Measurements from ENCODE around the gene ZNF80.

DNA sequence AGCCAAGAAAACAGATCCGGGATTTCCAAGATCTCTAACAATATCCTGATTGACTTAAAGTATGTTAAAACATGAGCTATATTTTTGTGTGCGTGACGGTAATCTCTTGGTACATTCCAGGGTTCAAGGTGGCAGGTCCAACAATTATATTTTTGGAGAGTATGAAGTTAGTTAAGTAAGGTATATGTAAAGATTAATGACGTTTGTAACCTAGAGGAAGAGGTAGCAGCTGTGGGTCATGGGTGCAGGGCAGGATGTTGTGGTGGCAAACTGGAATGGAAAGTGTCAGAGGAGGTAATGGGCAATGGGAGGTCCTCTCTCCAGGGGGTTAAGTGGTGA is 931 bp upstream of the CD200R1L start:
- RRBS, 2 experiments = no CpG with 5 or more reads among the region's 4 CpGs

DNA sequence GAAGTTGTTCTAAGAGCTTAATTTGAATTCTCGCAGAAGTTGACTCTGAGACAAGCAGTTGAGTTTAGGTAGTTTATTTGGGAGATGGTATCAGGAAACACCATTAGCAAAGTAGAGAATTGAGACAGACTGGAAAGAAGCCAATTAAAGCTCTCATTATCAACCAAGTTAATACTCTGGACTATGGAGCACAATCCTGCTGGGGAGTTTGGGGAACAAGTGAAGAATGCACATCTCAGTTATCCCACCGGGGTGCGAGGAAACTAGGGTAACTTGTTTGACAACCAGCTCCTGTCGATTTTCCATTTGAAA is 25.9 kb upstream of the GRAMD1C start:
- RRBS, 2 experiments = no CpG with 5 or more reads among the region's 4 CpGs

- RRBS, 2 experiments = no CpG with 5 or more reads among the region's 2 CpGs
Observed at GRCh38 chr3:114011127-114011437, 45.2 kb downstream of the CCDC191 start.

DNA sequence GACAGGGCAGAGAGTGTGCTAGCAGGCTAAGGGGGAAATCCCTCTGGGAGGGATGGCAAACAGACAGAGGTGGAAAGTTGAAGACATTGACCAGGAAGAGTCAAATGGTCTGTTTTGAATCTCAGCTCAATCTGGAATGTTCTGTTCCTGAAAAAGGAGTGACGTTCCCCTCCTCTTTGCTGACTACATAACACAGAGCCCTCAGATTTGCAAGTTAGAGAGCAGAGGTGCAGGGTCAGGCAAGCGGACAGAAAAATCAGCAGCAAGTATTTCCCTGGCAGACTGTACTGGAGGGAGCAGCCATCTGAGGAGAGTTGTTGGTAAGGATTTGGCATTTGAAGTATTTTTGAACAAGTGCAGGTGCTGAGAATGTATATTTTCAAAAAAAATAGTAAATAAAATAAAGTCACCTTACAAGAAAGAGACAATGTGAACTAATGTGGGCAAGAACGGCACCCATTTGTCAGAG is 17.7 kb downstream of the ZNF80 start:
- RRBS, 2 experiments = no CpG with 5 or more reads among the region's 3 CpGs

- RRBS, 2 experiments = no CpG with 5 or more reads among the region's 3 CpGs
Observed at GRCh38 chr3:114231638-114232036, 5.7 kb downstream of the ZNF80 start.

DNA sequence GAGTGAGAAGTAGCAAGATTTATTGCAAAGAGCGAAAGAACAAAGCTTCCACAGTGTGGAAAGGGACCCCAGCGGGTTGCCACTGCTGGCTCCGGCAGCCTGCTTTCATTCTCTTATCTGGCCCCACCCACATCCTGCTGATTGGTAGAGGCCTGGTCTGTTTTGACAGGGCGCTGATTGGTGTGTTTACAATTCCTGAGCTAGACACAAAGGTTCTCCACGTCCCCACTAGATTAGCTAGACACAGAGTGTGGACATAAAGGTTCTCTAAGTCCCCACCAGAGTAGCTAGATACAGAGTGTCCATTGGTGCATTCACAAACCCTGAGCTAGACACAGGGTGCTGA is at the start of gene ZNF80:
Gene ZNF80, minus strand, starts transcription at position 96 of the 346 bp plus-strand sequence.
- RRBS, 2 experiments = no CpG with 5 or more reads among the region's 5 CpGs

- RRBS, 2 experiments = no CpG with 5 or more reads among the region's 3 CpGs
Observed at GRCh38 chr3:114332086-114332723, 38.4 kb downstream of the TIGIT start.

- RRBS, 2 experiments = no CpG with 5 or more reads among the region's 48 CpGs
Observed at GRCh38 chr3:114351384-114352072, 57.7 kb downstream of the TIGIT start.

- RRBS, 2 experiments = no CpG with 5 or more reads among the region's 10 CpGs
Observed at GRCh38 chr3:114481106-114481974, 187.5 kb downstream of the TIGIT start.

- RRBS, 2 experiments = no CpG with 5 or more reads among the region's 3 CpGs
Observed at GRCh38 chr3:114611992-114612441, 318.2 kb downstream of the TIGIT start.

DNA sequence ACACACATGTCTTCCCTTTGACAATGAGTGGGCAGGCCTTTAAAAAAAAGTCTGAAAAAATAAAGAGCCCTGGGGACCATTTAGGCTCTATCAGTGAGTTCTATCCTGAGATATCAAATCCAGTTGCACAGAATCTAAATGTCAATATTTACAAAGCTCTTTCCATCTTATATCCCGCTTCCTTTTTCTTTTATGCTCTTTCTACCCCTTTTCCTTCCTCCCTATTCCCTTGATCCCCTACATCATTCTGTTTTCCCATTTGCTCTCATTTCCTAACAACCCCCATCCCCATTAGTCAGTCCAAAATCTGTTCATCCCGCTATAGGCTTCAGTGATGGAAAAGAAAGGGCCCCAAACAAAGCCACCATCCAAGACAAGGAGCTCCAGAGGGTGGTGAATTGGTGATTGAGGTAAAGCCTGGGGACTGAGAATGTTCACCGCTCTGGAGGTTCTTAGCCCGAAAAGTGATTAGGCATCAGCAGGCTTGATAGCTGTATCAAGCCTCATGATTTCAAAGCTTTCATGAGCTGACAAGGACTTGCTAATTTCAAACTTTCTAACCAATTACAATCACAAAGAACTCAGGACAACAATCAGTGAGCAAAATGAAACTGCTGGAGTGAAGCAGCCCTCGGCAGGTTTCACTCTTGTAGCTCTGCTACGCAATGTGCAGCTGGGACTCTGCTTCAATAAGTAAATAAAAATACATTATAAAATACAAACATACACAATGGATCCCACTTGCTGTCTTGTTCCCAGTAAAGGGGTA is 391.2 kb downstream of the TIGIT start:
- RRBS, 2 experiments = no CpG with 5 or more reads among the region's 6 CpGs

GRCh38 chr3:114721291-114721636 is 425.8 kb downstream of the ZBTB20 start:
- RRBS, 2 experiments = no CpG with 5 or more reads among the region's 3 CpGs

GRCh38 chr3:115254783-115255328 is 107.8 kb upstream of the ZBTB20 start:
- RRBS, 2 experiments = no CpG with 5 or more reads among the region's 13 CpGs

DNA sequence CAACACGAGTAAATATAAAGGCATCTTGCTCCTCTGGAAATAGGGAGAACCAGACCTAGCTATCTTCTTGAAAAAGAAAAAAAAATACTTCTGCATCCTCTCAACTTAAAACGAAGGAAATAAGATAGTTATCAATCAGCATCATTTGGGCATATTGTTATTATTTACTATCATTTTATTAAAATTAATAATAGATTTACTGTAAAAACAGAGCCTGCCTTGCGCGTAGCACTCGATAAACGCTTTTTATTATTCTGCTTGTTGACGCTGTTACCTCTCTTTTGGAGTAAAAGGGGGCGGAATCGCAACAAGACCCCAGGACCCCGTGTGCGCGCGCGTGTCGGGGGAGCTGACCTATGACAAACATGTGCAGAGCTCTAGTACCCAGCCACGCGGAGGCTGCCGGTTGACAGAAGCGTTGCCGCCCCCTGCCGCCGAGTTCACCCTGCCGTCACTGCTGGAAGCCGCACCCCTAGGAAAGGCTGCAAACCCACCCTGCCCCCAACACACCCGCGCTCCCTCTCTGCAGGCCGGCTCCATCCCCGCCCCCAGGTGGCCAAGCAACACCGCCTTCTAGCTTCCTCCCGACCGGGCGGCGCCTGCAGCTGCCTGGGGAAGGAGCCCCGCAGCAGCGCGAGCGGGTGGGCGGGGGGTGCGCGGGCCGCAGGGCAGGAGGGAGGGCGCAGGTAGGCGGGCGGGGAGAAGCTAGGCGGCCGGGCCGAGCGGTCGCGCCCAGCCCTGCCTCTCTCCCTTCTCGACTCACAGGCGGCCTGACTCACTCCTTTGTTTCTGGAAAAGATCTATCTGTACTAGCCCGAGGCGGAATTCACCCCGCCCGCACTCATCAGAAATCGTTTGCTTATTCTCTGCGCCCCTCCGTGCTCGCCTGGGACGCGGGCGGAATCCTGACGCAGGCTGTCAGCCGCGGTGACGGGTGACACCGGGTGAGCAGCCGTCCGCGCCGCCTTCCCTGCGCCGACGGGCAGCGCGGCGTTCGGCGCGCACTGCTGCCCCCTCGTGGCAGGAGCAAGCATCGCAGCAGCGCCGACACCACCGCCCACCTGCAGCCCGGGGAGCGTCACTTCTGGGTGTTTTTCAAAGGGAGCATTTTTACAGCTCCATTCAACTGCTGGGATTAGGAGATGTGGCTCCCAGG is 160.7 kb downstream of the GAP43 start:
- RRBS, 2 experiments = 2 to 7% methylated on average over 5 to 24 of the region's 88 CpGs

DNA sequence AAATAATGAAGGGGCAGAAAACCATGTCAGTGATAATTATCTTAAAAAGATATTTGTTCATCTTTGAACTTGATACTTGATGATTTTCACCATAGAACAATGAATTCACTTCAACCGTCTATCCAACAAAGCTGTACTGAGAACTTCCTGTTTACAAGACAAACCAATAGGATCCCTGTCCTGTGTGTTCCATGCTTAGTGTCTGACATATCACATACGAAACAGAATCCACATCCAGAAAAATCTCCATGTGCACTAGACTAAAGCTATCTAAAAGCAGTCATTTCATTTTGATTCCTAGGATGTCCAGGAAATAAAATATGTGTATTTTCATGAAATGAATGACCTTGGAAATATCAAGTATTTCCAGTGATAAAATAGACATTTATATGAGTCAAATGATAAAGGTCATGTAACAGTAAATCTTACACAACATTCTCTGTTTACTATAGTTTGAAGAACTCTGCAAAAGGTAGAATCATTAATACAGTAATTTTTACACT is 507.0 kb upstream of the LSAMP start:
- RRBS, 2 experiments = no CpG with 5 or more reads among the region's 2 CpGs

GRCh38 chr3:118501034-118501586 is 533.5 kb downstream of the IGSF11 start:
- RRBS, 2 experiments = no CpG with 5 or more reads among the region's 4 CpGs

- RRBS, 2 experiments = no CpG with 5 or more reads among the region's 3 CpGs
Observed at GRCh38 chr3:118972997-118973211, 61.7 kb downstream of the IGSF11 start.

GRCh38 chr3:119045104-119045768 is 10.6 kb upstream of the IGSF11 start:
- RRBS, 2 experiments = no CpG with 5 or more reads among the region's 29 CpGs

GRCh38 chr3:119223770-119224356 is 16.8 kb downstream of the B4GALT4 start:
- RRBS, 2 experiments = no CpG with 5 or more reads among the region's 9 CpGs

Measured in Panc1 (cell line).